Mammary epithelial cell (primary cell): ENCODE measurements around the genes DSCAM and TMPRSS2.

- CAGE, long polyA plus RNA = no peak
- RRBS = no CpG with 5 or more reads among the region's 9 CpGs
These were observed 8.3 kb downstream of the HMGN1 start for GRCh38 chr21:39340546-39341051.

DNA sequence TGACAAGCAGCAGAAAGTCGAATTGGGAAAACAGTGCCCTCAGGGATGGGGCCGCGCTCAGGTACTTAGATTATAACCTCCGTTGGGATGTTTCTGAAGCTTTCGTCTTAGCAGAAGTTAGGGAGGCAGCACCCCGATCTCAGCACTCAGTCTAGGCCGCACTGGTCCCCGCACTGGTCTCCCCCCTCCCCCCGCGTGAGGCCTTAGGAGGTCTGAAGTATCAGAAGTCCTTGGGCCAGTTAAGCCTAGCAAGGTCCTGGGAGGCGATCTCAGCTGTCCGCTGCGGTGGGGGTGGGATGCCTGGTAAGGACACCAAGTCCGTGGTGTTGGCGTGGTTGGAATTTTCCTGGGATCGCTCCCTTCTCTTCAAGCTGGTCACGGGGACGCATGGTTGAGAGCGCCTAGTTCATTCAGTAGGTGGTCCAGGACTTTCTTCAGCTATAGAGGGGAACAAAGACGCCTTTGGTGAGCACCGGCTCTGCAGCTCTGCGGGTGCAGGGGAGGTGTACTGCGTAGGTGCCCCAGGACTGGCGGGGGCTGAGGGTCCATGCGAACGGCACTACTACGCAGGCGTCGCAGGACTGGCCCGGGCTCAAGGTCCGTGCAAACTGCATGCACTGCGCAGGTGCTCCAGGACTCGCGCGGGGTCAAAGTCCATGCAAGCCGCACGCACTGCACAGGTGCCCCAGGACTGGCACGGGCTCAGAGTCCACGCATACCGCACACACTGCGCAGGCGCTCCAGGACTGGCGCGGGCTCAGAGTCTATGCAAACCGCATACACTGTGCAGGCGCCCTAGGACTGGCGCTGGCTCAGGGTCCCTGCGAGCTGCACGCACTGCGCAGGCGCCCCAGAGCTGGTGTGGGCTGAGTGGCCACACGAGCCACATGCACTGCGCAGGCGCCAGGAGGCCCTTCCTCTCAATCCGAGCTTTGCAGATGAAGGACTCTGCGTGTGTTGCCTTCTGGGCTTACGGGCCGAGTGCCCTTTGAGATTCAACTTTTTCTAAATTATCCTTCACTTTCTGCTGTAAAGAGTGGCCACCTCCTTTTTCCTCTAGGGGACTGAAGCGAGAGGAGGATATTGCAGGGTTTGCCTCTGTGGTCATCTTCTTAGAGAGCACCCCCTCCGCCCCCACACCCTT lies 5.4 kb downstream of the GET1 start:
- CAGE, long polyA plus RNA = no peak
- RRBS = no CpG with 5 or more reads among the region's 60 CpGs

DNA sequence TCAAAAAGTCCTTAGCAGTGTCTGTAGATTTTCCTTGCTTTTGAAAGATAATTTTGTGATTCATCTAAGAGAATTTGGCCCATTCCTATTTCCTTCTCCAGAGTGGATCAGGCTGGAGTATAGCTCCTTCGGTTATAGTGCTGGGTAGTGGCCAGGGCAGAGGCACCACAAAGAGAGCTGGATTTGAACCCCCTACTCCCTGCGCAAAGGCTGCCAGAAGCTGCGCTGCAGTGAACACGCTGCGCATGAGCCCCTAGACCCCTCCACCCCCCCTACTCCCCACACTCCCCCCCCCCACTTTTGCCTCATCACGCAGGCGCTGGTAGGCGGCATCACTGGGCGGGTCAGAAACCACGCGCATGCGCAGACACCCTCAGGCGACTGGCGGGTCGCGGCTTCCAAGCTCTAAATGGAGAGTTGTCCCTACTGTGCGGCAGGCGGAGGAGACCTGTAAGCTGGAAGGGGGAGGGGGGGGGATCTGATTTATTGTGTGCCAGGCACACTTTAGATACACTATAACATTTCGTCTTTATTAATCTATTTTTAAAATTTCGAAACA lies 7.4 kb downstream of the GET1 start:
- CAGE, long polyA plus RNA = no peak
- RRBS = no CpG with 5 or more reads among the region's 20 CpGs

DNA sequence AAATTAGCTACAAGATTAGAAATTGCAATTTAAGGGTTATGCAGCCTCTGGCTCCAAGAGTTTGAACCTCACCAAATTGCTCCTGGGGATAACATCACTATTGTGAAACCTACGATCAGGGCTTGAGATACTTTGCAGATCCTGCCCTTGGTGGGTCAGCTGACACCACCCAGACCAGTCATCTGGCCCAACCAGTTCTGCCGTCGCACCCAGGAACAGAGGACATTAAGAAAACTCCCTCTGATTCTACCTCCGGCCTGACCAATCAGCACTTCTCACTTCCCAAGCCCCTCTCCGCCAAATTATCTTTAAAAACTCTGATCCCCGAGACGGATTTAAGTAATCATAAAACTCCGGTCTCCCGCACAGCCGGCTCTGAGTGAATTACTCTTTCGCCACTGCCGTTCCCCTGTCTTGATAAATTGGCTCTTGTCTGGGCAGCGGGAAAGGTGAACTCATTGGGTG lies 32.9 kb upstream of the B3GALT5 start:
- CAGE, long polyA plus RNA = no peak
- RRBS = 81% methylated on average over 3 of the region's 13 CpGs

GRCh38 chr21:39611485-39612290 lies 1.1 kb upstream of the B3GALT5 start:
- CAGE, long polyA plus RNA = no peak
- RRBS = no CpG with 5 or more reads among the region's 22 CpGs

- CAGE, long polyA plus RNA = no peak
- RRBS = no CpG with 5 or more reads among the region's 13 CpGs
These were observed 24.8 kb downstream of the B3GALT5 start for GRCh38 chr21:39637275-39638298.

- CAGE, long polyA plus RNA = no peak
- RRBS = no CpG with 5 or more reads among the region's 5 CpGs
These were observed 38.5 kb downstream of the B3GALT5 start for GRCh38 chr21:39651193-39651726.

DNA sequence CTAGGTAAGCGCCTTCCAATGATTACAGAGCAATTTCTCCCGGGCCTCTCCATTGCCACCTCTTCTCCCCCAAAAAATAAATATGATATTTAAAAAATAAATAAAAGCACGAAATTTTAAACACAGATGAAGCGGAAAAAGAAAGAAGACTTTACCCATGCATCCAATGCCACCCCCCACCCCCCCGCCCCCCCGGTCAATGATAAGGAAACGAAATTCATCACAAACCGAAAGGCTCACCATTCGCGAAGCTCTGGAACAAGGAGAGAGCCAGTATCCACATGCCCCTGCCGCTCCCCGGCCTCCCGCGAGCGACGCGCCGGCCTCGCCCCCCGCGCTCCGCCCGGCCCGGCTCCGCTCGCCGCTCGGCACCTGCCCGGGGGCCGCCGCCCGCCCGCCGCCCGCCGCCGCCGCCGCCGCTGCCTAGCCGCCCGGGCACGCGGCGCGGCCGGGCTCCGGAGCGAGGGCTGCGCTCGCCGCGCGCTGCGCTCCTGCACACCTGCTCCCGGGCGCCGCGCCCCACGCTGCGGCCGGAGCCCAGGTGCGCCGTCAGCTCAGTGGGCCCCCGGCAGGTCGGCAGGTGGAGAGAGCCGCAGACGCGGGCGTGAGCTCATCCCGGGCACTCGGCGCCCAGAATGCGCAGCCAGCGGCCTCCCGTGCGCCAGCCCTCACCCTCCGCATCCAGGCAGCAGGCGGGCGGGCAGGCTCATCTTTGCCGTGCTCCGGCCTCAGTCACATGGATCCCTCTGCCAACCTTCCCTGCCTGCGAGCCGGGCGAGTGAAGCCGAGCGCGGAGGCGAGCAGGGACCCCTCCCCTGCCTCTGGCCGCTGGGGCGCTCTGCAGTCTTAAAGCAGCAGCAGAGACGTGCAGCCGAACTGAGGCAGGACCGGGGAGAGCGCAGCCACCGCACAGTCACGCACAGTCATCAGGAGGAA lies at the start of gene DSCAM:
Gene DSCAM (minus strand): TSS at position 780 of the 936 bp plus-strand sequence.
- CAGE, long polyA plus RNA = no peak
- RRBS = under 1% methylated on average over 41 of the region's 97 CpGs

- CAGE, long polyA plus RNA = no peak
- RRBS = no CpG with 5 or more reads among the region's 4 CpGs
These were observed 2.5 kb downstream of the BACE2 start for GRCh38 chr21:41170434-41170871.

DNA sequence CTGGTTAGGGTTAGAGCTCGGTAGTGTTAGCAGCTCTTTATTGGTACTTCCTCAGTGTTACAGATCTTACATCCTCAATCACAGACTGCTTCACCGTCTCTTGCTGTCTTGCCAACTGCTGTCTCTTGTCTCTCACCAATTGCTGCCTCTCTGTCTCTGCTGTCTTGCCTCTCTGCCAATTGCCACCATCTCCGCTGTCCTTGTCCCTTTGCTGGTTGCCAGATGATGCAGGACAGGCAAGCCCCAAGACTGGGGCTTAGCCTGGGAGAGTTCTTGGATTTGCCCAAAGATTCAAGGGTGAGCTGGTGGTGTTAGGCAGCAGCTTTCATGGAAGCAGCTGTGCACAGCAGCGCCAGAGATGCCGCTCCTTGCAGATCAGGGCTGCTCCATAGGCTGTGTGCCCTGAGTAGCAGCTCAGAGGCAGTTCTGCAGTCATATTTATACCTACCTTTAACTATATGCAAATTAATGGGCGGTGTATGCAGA lies 18.5 kb downstream of the BACE2 start:
- CAGE, long polyA plus RNA = no peak
- RRBS = no CpG with 5 or more reads among the region's 6 CpGs

DNA sequence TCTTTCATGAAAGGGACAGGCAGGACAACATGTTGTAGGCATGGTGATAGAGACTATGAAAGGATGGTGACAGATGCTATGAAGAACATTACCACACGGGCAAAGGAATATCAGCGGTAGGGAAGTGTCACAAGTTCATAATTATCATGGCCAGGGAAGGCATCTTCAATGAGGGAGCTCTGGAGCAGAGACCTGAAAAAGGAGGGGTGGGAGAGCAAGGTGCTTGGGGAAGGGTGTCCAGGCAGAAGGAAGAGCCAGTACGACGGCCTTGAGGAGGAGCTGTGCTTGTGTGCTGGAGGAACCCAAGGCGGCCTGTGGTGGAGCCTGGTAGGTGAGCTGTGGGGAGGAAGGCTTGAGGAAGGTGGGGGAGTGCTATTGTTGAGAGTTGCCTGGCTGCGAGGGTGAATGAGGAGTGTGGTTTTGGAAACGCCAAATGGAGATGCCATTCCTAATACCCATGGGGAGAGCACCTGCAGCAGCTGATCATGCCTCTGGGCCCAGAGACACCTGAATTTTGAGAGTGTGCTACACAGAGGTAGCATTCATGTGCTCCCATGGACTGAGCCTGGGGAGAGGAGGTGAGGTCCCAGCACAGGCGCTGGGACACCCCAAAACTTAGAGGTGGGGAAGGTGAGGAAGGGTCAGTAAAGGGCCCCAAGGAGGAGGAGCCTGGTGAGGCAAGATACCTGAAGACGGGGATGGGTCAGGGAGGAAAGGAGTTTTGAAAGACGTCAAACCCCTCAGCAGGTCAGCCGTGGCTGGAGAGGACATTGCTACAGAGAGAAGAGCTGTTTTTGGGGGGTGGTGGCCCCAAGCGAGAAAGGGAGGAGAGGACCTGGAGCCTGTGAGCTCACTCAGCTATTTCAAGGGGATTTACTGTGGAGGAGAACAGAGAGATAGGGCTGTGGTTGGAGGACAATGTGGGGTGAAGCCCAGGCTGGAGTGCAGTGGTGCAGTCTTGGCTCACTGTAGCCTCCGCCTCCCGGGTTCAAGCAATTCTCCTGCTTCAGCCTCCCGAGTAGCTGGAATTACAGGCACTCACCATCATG lies 35.5 kb downstream of the BACE2 start:
- CAGE, long polyA plus RNA = no peak
- RRBS = no CpG with 5 or more reads among the region's 15 CpGs

- CAGE, long polyA plus RNA = no peak
- RRBS = no CpG with 5 or more reads among the region's 6 CpGs
These were observed 65.7 kb upstream of the FAM3B start for GRCh38 chr21:41251019-41251244.

DNA sequence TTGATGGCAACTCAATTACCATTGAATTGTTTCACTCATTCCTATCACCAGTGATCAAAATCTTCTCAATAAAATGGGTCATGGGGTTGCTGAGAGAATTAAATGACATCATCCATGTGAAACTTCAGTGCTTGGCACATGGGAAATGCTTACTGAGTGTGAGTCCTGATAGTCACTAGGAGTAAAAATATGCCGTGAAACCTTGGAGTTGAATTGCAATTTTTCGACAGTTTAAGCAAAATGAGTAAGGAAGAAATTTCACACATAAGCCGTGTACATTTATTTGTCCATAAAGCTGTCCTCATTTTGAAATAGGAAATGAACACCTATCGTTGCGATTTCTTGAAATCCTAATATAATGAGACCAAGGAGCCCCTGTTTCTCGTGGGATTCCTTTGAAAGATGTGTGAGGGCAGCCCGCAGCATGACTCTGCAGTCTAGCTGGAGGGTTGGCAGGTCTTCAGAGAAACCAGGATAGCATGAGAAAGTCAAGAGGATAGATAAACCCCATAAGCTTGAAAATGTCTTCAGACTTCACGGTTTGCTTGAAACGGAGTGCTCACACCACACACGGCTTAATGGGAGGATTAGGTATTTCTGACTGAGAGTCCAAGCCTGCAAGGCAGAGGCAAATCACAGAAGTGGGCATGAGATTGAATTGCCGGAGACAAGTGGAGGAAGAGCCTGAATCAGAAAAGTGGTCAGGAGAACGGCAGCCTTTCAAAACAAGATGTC lies 59.0 kb upstream of the FAM3B start:
- CAGE, long polyA plus RNA = no peak
- RRBS = no CpG with 5 or more reads among the region's 12 CpGs

DNA sequence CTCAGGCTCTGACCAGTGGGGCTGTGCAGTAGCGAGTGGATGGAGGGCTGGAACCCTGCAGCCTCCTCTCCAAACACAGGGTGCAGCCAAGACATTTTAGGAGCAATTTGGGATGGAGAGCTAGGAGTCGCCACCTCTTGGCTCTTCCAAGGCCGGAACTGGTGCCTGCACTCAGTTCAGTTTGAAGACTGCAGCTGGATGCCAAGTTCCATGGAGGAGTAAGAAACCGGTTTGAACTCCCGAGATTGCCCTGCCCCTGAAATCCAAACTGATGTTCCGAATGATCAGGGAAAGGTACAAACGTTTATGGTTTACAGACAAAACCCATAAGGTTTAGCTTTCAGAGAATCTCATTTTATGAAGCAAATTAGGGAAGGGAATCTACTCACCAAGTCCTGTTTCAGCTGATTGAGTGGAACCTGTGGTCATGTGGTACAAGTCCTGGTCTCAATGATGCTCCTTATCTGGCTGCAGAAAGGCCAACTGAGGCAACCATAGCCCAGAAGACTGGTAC lies 3.0 kb downstream of the MX1 start:
- CAGE, long polyA plus RNA = no peak
- RRBS = 87% methylated on average over 2 of the region's 7 CpGs

DNA sequence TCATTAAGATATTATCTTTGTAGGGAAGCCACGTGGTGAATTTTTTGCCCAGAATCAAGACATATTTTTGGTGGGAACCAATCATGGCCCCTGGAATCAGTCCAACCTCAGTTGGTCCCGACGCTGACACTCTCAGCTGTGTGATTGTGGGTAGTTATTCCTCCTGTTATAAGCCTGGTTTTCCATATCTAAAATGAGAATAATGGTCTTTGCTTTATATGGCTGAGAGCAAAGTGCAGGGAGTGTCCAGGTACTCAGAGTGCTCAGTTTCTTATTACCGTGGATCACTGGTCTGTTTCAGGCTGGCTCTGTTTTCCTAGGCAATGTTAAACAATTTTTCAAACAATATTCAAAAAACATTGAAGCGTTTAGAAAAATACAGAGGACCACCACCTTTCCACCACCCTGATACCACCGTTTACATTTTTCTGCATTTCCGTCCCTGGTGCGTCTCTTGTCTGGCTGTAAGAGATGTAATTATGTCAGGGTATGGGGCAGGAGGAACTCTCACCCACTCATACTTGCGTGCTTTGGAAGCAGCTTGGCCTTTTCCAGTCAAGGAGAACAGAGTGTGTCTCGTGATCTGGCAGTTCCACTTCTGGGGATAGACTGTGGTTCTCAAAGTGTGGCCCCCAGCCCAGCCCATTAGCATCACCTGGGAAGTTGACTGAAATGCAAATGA lies 6.6 kb downstream of the MX1 start:
- CAGE, long polyA plus RNA = no peak
- RRBS = no CpG with 5 or more reads among the region's 10 CpGs

DNA sequence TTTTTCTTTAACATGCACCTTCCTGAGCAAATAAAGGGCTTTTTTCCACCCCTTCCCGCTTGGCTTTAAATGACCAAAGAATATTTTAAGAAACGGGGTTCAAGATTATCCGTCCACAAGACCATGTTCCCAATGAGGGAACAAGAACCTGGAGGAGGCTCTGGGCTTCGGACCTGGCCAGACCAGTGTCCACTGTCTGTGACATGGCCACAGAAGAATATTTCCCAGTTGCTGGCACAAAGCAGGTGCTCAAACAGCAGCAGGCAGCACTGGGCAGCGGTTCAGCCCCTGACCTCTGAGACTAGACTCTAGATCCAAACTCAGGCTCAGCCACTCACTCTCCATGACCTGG lies 8.2 kb downstream of the TMPRSS2 start:
- CAGE, long polyA plus RNA = no peak
- RRBS = no CpG with 5 or more reads among the region's 5 CpGs

DNA sequence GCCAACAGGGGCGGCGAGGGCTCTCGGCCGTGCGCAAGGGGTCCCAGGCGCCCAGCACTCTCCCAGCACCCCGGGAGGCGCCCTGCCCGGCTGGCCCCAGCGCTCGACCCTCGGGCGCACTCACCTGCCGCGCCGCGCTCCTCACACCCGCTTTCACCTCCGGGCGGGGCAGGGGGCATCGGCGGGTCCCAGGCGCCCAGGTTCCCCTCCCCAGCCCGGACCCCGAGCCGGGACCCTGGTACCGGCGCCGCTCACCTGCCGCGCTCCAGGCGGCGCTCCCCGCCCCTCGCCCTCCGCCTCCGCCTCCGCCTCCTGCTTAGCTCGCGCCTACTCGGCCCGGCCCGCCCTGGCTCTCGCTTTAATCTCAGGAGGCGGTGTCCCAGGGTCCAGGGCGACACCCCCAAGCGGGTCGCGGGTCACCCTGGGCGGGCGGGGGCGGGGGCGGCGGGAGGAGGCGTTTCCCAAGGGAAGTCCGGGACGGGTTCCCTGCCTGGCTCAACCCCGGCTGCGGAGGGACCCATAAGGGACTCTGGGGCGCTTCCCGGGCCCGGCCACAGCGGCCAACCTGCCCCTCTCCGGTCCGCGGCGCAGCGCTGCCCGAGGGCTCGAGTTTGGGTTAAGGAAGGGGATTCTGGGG lies at the start of gene TMPRSS2:
Gene TMPRSS2 (minus strand): TSS at position 333 of the 637 bp plus-strand sequence.
- CAGE, long polyA plus RNA = no peak
- RRBS = 2% methylated on average over 35 of the region's 70 CpGs

GRCh38 chr21:41556448-41556830 lies 48.5 kb upstream of the TMPRSS2 start:
- CAGE, long polyA plus RNA = no peak
- RRBS = no CpG with 5 or more reads among the region's 5 CpGs

DNA sequence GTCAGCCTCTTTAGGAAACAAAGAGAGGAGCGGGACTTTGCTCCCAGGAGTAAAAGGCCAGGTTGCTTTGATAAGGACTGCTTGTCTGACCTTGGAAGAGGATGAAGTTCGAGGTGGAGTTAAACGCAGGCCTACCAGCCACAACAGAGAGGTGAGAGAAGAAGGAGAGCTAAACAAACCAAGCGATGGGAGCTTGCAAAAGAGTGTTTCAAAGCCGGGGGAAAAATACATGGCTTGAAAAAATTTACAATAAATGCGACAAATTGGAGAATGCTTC lies 50.0 kb upstream of the TMPRSS2 start:
- CAGE, long polyA plus RNA = no peak
- RRBS = no CpG with 5 or more reads among the region's 6 CpGs

GRCh38 chr21:41565640-41566138 lies 57.7 kb upstream of the TMPRSS2 start:
- CAGE, long polyA plus RNA = no peak
- RRBS = no CpG with 5 or more reads among the region's 13 CpGs